Left ventricle myocardium (tissue), 1 donor: ENCODE measurements around a stretch of chr11.

- PRO-cap: no peak
Observed at GRCh38 chr11:121036052-121036556, 12.2 kb downstream of the TBCEL start.

- PRO-cap: no peak
Observed at GRCh38 chr11:121045442-121046192, 21.7 kb downstream of the TBCEL start.

DNA sequence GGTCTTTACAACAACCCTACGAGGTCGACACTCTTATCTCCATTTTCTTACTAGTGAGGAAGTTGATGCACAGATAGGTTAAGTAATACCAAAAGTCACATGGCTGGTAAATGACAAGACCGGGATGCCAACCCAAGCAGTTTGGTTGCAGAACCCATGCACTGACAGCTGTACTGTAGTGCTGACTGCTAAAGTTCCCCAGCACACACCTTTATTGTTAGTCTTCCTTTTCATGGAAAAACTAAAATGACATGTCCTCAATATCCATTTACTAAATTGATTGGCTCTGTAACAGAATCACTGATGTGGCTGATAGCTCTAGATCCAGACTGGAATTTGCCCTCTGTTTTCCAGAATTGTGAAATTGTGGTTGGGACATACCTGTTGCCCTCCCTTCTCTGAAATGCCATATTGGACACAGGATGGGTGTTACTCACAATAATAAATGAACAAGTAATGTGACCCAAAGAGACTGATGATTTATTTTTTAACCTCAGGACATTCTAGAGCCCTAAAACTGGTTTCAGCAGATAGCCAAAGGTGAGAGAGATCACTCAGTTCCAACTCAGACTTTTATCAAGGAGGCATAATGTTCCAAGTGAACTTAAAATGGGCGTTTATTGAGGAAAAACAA is 9.3 kb upstream of the TECTA start:
- PRO-cap: no peak

DNA sequence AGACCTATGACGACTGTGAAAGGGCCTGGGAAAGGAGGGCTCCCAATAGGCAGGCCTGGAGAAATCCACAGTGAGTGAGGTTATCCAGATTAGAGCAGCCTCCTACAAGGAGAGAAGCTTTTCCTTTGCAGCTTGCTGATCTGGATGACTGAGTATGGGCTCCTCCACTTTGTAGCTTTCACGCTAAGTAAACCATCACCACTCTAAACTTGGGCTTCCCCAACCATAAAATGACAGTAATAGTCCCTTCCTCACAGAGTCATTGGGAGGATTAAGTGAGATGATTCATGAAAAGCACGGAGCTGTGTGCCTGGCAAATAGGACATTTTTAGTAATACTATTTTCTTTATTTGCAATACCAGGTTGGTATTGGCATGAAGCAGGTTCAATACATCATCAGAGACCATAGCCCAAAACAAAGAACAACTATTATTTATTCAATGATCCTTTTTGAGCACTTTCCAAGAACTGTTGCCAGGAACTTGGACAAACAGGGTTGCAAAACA is 65.2 kb downstream of the SC5D start:
- PRO-cap: no peak

DNA sequence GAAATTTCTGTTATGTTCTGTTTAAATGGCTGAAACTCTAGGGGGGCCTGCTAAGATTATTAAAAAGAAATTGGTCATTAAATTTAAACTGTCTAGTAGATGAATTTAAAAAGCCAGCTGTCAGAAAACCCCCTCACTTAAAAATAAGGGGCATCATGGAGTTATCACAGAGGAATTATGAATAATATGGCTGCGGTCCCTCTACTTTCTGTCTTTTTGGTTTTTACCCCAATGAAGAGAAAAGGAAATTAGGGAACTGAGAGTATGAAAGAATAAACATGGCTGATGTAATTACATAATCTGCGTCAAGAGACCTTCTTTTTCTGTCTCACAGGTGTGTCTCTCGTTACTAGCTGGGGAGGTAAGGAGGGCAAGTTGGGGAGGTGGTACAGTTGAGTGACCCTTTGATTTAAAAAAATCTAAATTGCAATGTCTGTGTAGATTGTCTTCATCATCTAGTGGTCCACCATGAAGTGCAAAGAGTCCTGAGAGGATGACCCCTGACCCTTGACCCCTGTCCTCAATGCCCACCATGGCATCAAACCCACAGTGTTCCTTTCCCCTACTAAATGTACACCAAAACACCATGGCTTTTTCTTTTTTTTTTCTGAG is 21.8 kb upstream of the SORL1 start:
- PRO-cap: no peak

DNA sequence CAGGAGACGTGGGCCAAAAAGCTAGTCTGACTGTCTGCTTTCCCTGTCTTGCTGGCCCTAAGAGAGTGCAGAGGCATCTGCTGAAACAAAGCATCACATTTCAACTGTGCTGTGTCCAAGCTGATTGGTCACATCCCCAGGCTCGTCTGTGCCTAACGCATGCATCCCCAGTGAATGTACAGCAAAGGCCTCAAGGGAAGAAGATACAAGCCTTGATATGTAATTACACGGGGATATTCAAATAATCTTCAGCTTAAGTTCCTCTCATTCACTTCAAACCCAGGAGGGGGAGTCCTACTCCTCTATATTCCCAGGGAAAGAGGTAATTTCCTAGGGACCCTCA is 5.4 kb upstream of the SORL1 start:
- PRO-cap: no peak

- PRO-cap: no peak
Observed at GRCh38 chr11:121450387-121450993, 1.6 kb upstream of the SORL1 start.

- PRO-cap: no peak
Observed at GRCh38 chr11:121471644-121472066, 19.5 kb downstream of the SORL1 start.

- PRO-cap: no peak
Observed at GRCh38 chr11:121569625-121570585, 117.8 kb downstream of the SORL1 start.

- PRO-cap: no peak
Observed at GRCh38 chr11:121582317-121582882, 130.3 kb downstream of the SORL1 start.

DNA sequence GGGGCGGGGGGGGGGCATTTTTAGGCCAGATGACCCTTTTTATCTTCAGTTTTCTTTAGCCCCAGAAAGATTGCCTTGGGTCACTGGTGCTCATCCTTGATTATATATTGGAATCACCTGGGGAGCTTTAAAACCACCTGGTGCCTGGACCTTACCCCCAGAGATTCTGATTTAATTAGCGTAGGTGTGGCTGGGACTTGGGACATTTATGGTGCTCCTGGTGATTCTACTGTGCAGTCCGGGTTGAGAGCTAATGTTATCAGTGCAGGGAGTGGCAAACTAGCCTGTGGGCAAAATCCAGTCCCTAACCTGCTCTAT is 134.5 kb downstream of the SORL1 start:
- PRO-cap: no peak

DNA sequence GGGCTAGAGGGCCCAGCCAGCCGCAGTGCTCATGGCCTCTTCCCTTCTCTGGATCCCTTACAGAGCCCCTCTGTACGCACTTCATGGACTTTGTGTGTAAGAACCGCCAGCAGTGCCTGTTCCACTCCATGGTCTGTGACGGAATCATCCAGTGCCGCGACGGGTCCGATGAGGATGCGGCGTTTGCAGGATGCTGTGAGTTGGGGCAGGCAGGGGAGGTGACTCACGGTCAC is 135.8 kb downstream of the SORL1 start:
- PRO-cap: no peak

DNA sequence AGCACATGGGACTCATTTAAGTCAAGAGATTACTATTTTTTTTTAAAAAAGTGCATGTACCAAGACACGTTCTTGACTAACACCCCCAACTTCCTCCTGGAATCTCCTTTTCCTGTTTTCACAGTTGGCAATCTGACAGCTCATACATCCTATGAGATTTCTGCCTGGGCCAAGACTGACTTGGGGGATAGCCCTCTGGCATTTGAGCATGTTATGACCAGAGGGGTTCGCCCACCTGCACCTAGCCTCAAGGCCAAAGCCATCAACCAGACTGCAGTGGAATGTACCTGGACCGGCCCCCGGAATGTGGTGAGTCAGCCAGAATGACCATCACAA is 162.6 kb downstream of the SORL1 start:
- PRO-cap: no peak

DNA sequence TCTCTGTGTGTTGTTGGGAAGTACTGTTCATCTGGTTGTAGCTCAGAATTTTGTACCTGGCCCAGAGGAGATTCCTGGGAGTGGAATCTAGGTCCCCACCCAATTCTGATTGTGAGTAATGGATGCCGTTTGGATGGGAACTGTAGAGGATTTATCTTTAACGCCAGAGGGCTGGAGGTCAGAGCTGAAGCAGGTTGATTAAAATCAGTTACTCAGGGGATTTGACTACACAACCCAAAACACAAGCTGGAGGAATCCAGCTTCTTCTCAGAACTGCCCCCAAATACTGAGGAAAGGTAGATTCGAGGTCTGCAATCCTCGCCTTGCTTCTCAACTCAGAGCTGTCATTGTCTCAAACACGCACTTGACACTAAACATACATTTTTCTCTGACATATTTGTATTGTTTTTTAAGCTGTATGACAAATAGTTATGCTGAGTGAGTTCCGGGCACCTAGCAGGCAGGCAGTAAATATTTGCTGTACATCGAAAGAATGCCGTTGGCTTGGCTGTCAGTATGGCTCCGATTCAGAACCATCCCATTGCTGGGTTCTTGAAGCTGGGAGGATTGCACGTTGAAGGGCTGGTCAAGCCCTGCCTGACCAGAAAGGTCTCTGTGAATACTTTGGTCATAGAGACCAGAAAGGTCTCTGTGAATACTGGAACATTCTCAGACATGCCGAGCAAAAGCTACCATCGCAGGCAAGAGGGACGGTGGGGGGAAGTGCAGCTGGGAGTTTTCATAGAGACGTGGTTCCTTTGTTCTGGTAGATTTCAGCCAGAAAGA is 202.6 kb downstream of the SORL1 start:
- PRO-cap: no peak

DNA sequence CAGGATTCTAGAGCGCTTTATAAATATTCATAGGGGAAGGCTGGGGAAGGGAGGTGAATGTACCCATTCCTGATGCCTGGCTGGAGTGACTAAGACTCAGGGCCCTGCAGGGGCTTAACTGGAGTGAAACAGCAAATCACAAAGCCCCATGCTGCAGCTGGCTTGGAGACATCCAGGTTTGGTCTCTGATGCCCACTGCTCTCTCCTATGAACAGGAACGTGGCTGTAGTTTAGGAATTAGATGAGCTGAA is 185.4 kb downstream of the BLID start:
- PRO-cap: unidirectional peak, minus-strand start at position 90 of the sequence

DNA sequence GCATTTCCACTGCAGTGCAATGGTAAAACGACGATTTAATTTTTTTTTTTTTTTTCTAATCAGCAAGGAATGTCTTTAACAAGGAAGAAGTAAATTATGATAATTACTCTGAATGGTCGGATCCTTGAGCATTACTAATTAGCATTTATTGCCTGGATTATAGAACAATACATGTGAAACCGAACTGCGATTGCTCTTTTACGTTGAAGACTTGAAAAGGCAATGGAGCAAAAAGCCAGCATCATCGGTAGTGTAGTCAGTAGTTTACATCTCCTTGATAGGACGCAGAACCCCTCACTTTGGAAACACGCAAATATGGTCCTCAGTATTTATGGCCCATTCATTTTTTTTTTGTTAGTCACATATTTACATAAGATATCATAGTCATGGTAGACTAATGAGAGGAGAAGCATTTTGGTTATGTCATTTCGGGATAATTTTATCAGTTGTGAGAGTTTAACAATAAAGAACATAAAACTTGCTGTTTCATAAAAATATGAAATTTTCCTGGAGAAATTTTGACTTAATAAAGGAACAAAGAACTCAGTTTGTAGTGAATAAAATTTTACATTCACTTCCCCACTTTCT is 20.1 kb downstream of the BLID start:
- PRO-cap: no peak

DNA sequence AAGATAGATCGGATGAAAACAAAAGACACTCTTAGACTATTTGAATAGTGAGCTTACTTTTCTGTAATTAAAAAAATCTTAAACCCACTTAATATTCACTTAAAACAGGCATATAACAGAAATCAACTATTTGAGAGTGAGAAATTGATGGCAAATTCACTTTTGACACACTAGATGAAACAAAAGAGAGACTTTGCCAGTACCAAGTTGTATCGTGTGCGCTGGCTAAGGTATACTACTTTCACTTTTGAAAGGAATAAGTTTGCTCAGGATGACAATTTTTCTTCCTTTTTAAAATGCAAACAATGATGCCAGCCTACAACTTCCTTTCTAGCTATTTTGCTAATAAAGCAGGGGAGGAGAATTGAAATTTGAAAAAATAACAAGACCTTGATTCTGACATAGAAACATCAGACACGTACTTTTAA is 41.5 kb upstream of the BLID start:
- PRO-cap: no peak

DNA sequence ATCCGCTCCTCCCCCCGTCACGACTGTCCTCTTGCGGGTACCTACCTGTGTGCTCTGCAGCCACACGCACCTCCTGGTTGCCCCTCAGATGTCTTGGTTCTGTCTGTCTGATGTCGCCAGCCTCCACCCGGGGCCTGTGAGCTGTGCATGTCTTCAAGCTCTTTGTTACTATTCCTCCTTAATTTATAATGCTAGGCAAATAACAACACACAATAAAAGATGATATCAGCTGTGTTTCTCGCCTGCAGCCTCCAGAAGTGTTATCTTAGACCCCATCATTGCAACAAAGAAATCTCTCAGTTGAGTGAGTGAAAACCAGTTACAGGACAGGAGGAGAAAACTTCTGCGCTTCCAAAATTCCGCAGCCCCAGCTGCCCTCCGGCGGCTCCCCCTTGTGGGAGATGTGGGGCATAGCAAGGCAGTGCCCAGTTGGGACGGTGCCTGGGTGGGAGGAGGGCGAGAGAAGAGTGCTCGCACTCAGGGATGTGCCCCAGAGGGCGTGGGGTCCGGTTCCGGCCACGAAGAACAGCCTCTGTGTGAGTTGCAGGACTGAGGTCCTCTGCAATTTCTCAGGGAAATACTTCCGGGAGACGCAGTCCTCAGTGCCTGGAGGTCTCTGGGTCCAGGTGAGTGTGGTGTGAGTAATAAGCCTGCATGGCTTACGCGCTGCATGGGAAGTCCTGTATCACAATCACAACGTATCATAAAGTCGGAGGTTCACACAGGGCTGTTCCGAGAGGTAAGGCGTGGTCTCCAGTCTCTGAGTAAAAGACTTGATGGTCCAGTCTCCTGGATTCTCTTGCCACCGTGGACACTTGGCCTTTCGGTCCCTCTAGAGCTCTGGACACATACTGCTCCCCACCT is 86.9 kb upstream of the BLID start:
- PRO-cap: no peak

DNA sequence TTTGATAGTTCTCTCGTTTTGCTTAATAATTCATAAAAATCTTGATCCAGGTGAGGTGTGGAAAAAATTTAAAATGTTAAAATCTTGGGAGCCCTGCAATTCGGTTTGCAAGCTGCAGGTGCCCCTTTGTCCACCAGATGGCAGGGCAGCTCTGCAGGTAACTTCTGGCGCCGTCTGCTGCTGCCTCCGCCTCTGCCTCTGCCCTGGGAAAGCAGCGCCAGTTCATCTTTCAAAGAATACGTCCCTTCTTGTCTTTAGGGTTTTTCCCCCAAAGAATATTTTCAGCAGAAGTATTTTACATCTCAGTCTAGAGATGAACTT is 75.0 kb upstream of the UBASH3B start:
- PRO-cap: no peak

- PRO-cap: no peak
Observed at GRCh38 chr11:122681787-122682317, 26.3 kb downstream of the UBASH3B start.